H7 (cell line): ENCODE results near the genes DYNC2H1, CASP4, GRIA4 and ELMOD1.

- RAMPAGE, long total RNA, result no peak
These were observed 21.9 kb upstream of the MMP7 start for GRCh38 chr11:102552314-102553019.

DNA sequence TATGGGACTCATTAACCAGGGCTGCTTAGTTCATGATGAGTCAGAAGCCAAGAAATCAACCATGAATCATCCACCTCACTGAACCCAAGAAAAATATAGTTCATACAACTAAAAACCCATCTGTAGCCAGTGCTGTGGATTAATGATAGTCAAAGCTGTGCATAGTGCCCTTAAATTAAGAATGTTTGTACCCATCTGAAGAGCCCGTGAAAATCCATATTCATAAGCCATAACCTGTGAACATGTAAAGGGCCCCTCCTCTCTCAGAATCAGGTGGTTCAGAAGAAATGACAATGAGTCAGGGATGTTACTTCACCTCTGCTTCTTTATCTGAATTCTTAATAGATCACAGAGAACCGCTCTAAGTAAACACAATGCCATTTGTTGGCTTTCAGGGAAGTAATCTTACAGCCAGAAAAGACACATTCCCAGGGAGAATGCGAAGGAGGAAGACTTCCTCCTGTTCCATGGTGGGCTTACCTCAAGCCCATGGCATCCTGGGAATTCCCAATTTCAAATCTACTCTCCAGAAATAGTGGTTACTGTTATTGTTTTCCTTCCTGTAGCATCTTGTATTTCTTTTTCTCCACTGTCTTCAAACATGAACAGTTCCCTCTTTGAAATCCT is 25.3 kb downstream of the MMP20 start:
- RAMPAGE, long total RNA, result no peak

DNA sequence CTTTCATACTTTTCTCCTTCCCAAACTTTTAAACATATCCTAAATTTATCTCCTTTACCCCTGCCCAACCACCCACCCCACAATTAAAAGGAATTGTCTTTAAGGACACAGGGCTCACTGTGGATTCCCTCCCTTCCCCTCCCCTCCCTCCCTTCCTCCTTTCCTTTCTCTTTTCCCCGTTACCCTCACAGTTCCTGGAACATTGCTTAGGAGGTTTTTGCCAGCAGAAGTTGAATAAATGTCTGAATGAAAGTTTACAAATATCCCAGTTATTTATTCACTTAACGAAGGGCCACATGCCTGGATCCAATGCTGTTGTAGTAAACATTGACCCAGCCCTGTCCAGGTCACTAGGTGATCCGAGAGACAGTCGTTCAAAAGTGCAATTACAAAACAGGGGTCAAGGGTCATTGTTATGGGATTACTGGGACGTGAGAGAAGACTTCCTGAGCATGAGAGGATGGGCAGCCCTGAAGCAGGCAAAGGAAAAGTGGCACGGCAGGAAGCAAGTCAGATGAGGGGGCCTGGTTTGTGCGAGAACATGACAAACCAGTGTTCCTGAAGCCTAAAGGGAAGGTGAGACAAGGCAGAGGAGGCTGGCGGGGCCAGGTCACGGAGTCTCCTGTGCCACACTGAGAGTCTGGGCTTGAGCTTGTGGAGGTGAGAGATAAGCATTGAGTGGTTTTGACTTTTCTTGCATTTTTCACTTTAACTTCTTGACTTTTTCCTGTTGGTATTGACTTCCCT is 15.7 kb upstream of the MMP20 start:
- RAMPAGE, long total RNA, result no peak

GRCh38 chr11:102831262-102832001 is 12.0 kb downstream of the MMP3 start:
- RAMPAGE, long total RNA, result no peak

DNA sequence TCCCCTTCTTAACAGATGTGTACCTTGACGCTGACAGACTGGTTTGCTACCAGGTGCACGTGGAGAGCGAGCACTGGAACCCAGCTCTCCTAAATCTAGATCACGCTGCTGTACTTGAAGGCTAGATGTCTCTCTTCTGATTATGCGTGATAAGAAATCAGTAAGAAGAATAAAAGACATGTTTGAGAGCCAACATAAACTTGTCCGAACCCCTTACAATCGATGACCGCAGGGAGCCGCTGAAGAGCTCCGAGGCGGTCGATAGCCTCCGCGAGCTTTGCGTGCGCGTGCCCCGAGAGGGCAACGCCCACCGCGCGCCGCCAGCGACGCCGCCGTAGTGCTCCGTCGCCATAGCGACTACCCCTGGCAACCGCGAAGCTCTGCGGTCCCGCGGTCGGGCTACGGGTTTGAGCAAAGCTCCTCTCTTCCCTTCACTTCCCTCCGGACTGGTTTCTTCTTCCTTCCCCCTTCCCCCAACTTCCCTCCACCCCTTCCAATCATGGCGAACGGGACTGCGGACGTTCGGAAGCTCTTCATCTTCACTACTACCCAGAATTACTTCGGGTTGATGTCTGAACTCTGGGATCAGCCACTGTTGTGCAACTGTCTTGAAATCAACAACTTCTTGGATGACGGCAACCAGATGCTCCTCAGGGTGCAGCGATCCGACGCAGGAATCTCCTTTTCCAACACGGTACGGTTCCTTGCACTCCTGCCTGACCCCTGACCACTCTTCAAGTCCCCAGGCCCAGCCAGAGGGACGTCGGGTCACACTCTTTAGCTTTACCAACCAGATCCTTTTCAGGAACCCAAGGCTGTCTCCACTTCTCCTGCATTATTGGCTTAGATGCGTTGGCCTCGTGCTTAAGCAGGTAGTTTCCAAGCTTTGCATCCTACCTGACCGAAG is at the start of gene DYNC2H1:
DYNC2H1 (plus strand) TSS at position 351 of the 907 bp plus-strand sequence.
- RAMPAGE, long total RNA, result no peak

- RAMPAGE, long total RNA, result no peak
These were observed 226.4 kb upstream of the DDI1 start for GRCh38 chr11:103810046-103810493.

DNA sequence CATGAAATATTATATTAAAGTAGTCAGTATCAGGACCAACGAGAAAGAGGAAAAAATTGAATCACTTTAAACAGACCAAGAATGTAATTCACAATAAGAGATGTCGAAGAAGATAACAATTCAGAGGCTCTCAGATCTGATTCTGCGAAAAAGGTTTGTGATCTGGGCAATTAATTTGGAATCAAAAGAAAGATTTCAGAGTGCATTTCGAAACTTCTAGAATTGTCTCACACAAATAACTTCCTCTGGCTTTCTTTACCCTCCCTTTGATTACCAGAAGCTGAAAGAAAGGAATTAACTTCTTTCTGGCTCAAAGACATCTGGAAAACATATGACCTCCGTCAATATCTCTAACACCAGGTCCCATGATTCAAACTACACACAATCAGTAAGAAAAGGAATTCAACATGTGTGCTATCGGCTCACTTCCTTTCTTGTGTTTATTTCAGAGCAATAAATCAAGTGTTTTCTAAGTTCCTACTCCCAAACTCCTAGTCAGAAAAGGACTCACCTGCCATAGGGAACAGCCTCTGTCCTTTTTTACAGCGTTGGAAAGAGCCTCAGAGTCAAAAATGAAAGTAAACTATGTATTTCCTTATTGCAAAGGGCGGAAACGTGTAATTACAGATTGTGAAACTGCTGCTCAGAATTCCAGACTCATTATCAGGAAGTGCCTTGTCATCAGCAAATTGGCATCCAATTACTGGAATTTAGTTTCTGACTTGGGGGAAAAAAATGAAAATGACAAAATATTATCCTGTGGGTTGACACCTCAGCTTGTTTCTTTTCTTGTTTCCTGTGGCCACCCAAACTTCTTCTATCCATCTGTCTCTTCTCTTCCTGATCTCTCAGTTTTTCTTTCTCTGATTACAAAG is at the start of gene CASP4:
CASP4 (minus strand) TSS at position 567 of the 875 bp plus-strand sequence.
- RAMPAGE, long total RNA, result no peak

GRCh38 chr11:105071369-105071678 is 26.2 kb upstream of the CARD16 start:
- RAMPAGE, long total RNA, result no peak

- RAMPAGE, long total RNA, result no peak
These were observed 38.3 kb downstream of the CARD18 start for GRCh38 chr11:105101375-105101582.

- RAMPAGE, long total RNA, result no peak
These were observed 2.5 kb upstream of the CARD18 start for GRCh38 chr11:105142092-105142500.

GRCh38 chr11:105609805-105610885 is at the start of gene GRIA4:
Gene GRIA4, plus strand, starts transcription at chr11:105610073.
- RAMPAGE, long total RNA, result no peak

DNA sequence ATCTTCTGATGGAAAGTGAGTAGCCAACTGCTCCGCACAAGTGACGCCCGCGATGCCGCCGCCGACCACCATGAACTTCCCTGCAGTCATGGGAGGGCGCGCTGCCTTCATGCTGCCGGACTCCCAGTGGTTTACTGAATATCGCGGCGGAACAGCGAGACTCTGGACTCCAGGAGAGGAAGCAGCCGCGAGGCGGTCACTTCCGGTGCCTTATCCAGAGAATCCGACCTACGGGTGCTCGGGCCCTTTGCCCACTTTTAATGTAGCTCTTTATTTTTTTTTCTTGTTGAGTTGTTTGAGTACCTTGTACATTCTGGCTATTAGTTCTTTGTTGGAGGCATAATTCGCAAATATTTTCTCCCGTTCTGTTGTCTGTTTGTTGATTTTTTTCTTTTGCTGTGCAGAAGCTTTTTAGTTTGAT is 190.5 kb downstream of the GUCY1A2 start:
- RAMPAGE, long total RNA, result no peak

DNA sequence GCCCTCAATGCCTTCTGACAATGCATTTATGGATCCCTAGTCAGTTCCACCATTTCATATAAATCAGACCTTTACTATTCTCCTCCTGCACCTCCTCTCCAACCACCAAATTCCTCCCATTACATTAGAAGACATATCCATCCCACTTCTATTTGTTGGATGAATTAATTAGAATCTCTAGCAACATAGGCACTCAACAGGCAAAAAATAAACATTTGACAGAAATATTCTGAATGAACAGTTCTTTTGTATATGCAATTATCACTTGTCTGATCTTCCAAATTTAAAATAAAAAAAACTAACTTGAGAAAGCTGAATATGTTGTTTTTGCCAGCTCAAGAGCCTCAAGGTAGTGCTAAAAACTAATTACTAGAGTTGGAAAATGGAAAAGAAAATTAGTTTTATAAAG is 65.7 kb downstream of the CWF19L2 start:
- RAMPAGE, long total RNA, result no peak

GRCh38 chr11:107590862-107591601 is at the start of gene ELMOD1:
Gene ELMOD1, plus strand, starts transcription at chr11:107591147.
- RAMPAGE, long total RNA, result no peak

DNA sequence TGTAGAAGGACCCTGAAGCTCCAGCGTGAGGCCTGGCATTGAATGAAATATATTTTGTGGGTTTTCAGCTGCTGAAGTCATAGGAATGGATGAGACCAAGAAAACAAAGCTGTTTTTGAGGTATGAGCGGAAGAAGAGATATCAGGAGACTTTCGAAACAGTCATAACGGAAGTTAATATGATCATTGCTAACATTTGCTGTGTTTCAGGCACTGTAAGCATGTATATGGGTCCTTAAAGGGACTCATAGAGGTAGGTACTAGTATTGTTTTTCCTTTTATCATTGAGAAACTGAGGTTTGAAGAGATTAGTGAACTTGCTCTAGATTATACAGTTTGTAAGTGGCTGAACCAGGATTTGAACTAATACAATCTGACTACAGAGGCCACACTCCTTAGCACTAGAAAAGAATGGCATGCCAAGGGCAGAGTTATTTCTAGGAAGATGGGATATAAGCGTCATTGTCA is 1.1 kb downstream of the ATM start:
- RAMPAGE, long total RNA, result no peak

DNA sequence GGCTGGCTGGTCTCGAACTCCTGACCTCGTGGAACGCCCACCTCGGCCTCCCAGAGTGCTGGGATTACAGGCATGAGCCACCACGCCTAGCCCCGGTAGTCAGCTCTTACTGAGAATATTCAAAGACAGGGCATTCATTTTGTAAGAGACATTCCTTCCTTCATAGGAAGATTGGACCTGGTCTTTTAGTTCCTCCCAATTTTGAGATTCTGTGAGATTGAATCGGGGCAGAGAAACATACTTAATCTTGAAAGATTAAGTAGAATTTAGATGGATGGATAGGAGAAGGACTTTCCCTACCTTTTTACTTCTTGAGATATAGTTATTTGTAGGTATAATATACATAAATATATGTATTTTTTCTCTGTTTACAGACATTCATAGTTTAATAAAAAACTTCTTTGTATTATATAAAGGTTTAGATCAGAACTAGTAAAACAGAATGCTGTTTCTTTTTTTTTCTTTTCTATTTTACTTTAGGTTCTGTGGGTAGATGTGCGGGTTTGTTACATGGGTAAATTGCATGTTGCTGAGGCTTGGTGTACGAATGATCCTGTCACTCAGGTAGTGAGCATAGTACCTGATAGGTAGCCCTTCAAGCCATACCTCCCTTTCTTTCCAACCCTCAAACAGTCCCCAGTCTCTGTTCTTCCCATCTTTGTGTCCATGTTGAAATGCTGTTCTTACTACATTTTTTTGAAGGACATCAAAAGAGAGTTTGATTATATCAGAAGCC is 3.0 kb downstream of the ATM start:
- RAMPAGE, long total RNA, result no peak

DNA sequence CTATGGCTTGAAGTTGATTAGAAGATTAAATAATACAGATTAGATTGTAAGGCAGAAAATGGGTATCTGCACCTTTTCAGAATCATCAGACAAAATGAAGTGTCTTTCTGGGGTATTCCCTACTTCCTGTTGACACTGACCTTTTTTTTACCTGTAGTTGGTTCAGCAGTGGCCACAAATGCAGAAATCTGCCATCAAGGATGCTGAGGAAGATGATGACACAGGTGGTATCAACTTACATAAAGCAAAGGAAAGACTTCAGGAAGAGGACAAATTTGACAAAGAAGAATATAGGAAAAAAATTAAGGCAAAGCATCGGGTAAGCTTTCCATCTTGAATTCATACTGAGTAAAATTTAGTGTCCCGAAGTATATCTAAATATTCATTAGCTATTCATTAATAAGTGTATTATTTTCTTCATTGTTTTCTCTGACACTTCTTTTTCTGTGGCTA is 176.3 kb downstream of the DDX10 start:
- RAMPAGE, long total RNA, result no peak

GRCh38 chr11:108975869-108976137 is 310.9 kb downstream of the DDX10 start:
- RAMPAGE, long total RNA, result no peak

GRCh38 chr11:110094089-110094411 is 858 bp downstream of the ZC3H12C start:
- RAMPAGE, long total RNA, result no peak

DNA sequence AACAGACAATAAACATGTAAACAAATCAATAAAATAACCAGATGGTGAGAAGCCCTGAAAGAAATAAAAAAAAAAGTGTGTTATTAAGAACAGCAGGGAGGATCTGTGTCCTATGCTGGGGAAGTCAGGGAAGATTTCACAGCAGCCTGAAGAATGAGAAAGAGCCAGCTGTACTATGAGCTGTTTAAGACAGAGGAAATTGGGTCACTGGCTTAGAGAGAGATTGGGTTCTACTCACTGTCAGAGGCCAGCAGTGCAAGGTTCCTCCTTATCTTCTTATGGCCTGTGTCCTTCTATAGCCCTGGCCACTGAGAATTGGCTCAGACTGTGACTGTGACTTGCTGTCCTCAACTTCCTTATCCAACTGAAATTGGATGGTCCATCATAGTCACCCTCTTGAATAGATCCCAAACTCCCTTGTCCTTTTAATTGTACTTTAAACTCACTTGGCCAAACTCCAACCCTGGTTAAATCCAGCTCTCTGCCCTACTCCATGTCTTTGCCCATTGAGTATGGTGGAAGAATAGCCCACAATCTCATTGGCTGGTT is 54.8 kb upstream of the FDX1 start:
- RAMPAGE, long total RNA, result no peak